Thyroid gland (tissue), 7 donors: ENCODE measurements around a stretch of chrX.

GRCh38 chrX:21993001-21993751 lies 38.9 kb upstream of the PHEX start:
- PRO-cap, 2 experiments: no peak in any of the 2 experiments
- RAMPAGE, long total RNA, 5 experiments: no peak in any of the 5 experiments

DNA sequence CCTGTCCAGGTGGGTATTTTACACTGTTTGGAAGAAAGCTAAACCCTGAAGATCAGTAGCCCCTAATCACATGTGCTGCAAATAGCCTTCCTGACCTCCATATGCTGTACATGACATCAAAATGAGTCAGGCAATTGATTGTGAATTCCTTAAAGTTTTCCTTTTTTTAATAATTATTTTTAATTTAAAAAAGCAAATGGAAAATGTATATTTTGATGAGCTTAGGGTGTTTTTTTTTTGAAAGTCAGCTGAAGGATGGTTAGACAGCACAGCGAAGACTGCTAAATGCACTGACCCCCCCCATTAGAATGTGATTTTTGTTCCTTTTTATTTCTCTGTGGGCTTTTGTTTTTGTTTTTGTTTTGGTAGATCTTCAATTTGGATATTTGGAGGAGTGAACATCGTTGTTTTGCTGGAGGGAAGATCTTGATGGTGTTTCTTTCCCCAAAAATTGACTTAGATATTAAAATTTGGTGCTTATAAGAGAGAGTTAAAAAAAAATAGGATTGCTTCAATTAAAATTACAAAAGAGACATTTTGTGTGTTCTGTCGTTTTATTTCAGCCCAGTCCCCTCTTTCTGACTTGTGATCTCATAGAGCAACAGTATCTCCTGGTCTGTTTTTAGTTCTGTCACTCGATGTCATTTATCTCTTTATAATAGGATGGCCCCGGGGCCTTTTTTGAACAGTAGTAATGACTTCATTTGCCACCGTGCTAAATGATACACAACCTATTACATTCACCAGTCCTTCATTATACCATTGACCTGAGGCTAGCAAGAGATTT lies 37.6 kb upstream of the PHEX start:
- PRO-cap, 2 experiments: no peak in any of the 2 experiments
- RAMPAGE, long total RNA, 5 experiments: no peak in any of the 5 experiments

DNA sequence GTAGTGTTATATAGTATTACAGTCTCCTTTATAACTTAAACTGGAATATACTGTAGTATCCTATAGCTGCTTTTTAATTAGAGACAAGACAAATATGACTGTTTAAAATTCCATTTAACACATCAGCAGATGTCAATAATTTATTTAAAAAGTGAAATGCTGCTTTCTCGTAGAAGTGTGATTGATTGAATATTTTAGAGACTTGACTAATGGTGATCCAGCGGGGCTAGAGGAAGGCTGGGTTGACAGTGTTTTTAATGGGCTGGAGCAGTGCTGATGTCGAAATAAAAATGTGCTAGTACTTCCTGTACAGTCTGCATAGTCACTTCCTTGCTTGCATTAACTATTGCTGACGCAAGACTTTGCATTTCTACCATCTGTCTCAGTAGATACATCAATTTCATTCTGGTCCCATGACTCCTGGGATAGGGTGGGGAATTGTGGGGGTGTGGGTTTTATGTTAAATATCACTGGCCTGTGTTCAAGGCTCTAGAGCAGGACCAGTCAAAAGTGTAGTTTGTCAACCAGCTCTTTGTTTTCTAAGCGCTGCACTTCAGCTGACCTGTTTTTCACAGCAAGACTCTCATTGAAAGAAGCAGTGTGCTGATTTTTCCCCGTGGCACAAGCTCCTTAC lies 35.3 kb upstream of the PHEX start:
- PRO-cap, 2 experiments: no peak in any of the 2 experiments
- RAMPAGE, long total RNA, 5 experiments: no peak in any of the 5 experiments

GRCh38 chrX:22147285-22147598 lies 115.1 kb downstream of the PHEX start:
- PRO-cap, 2 experiments: no peak in any of the 2 experiments
- RAMPAGE, long total RNA, 5 experiments: no peak in any of the 5 experiments

GRCh38 chrX:22415741-22416252 lies 143.1 kb downstream of the CBLL2 start:
- PRO-cap, 2 experiments: no peak in any of the 2 experiments
- RAMPAGE, long total RNA, 5 experiments: no peak in any of the 5 experiments

- PRO-cap, 2 experiments: no peak in any of the 2 experiments
- RAMPAGE, long total RNA, 5 experiments: no peak in any of the 5 experiments
Observed at GRCh38 chrX:23332047-23332936, 2.4 kb upstream of the PTCHD1 start.

- PRO-cap, 2 experiments: no peak in any of the 2 experiments
- RAMPAGE, long total RNA, 5 experiments: no peak in any of the 5 experiments
Observed at GRCh38 chrX:23787077-23787400, 4.1 kb downstream of the SAT1 start.

GRCh38 chrX:23807072-23807954 lies 24.3 kb downstream of the SAT1 start:
- PRO-cap, 2 experiments: peak in 1 of 2 experiments; most common plus-strand start chrX:23807489 (in 1); most common minus-strand start chrX:23807283 (in 1)
- RAMPAGE, long total RNA, 5 experiments: no peak in any of the 5 experiments

- PRO-cap, 2 experiments: peak in 1 of 2 experiments; most common plus-strand start chrX:23811326 (in 1); most common minus-strand start chrX:23811340 (in 1)
- RAMPAGE, long total RNA, 5 experiments: no peak in any of the 5 experiments
Observed at GRCh38 chrX:23811006-23811599, 28.1 kb downstream of the SAT1 start.

- PRO-cap, 2 experiments: no peak in any of the 2 experiments
- RAMPAGE, long total RNA, 5 experiments: no peak in any of the 5 experiments
Observed at GRCh38 chrX:24181970-24183107, 32.8 kb downstream of the ZFX start.

GRCh38 chrX:24662683-24663087 lies 15.5 kb upstream of the PCYT1B start:
- PRO-cap, 2 experiments: no peak in any of the 2 experiments
- RAMPAGE, long total RNA, 5 experiments: no peak in any of the 5 experiments

DNA sequence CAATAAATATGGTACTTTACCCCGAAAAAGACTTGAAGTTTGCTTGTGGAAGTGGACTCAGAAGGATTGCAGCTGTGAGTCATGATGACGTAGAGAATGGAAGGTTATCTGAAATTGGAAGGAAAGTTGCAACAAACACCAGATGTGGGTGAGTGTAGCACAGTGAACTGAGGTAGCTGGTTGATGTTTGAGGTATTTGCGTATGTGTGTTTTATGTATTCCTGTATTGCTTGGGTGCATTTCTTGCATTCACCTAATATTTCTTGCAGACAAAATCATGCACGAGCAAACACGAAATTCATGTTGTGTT lies 112.9 kb downstream of the ARX start:
- PRO-cap, 2 experiments: no peak in any of the 2 experiments
- RAMPAGE, long total RNA, 5 experiments: no peak in any of the 5 experiments

GRCh38 chrX:25001856-25002154 lies 14.0 kb downstream of the ARX start:
- PRO-cap, 2 experiments: no peak in any of the 2 experiments
- RAMPAGE, long total RNA, 5 experiments: no peak in any of the 5 experiments

GRCh38 chrX:25017565-25018144 lies 1.9 kb upstream of the ARX start:
- PRO-cap, 2 experiments: no peak in any of the 2 experiments
- RAMPAGE, long total RNA, 5 experiments: no peak in any of the 5 experiments

- PRO-cap, 2 experiments: no peak in any of the 2 experiments
- RAMPAGE, long total RNA, 5 experiments: no peak in any of the 5 experiments
Observed at GRCh38 chrX:26383219-26383519, 167.2 kb downstream of the MAGEB5 start.

DNA sequence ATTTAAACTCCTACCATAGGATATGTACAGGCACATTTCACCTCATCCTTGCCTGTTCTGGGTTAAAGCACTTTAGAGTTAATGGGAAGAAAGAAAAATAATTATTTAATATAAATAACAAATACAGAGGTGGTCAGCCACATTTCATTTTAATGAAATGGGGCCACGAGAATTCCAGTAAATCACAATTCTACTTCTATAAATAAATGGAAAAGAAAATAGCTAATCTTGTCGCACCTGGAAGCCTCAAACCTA lies 176.8 kb downstream of the IL1RAPL1 start:
- PRO-cap, 2 experiments: no peak in any of the 2 experiments
- RAMPAGE, long total RNA, 5 experiments: no peak in any of the 5 experiments

- PRO-cap, 2 experiments: peak in 2 of 2 experiments; most common minus-strand start chrX:30653166 (in 2)
- RAMPAGE, long total RNA, 5 experiments: no peak in any of the 5 experiments
Observed at GRCh38 chrX:30652350-30653249, 623 bp upstream of the GK start.

DNA sequence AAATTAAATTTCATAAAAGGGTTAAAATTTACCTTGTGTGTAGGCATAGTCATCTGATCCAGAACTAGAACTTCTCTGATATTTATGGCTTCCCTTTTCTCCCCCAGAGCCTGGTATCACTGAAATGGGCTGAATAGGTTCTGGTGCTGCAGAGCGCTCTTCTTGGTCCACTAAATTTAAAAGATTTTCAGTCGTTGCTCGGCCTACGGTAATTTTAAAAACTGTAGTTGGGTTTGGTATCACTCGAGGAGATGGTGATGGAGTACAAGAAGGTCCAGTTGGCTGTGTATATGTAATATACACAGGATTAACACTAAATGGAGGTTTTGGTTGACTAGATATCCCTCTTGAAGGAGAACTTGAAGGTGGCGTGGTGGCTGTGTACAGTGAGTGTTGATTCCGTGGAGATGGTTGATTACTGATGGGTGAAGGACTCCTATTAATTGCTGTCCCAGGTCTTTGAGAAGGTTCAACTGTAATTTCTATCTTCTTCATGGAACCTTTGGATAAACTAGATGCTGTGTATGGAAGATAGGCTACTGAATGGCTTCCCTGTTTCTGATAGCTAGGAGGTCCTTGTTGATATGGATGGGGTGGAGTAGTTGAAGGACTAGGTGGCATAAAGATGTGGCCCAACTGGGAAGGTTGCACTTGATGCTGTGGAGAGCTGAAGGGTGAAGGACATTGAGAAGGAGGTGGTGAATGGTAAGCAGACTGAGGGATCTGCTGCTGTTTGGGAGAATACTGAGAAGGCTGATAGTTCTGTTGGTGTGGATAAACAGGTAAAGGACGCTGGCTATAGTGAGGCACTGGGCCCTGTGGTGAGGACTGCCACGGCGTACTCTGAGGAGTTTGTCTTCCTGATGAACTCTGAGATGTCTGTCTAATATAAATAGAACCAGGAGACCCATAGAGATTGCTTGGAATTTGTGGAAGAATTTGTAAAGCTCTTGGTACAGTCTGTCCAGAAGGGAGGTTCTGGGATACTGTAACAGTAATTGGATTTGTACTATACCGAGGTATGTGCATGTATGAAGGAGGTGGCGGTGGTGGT lies 34.6 kb downstream of the TAB3 start:
- PRO-cap, 2 experiments: no peak in any of the 2 experiments
- RAMPAGE, long total RNA, 5 experiments: no peak in any of the 5 experiments

DNA sequence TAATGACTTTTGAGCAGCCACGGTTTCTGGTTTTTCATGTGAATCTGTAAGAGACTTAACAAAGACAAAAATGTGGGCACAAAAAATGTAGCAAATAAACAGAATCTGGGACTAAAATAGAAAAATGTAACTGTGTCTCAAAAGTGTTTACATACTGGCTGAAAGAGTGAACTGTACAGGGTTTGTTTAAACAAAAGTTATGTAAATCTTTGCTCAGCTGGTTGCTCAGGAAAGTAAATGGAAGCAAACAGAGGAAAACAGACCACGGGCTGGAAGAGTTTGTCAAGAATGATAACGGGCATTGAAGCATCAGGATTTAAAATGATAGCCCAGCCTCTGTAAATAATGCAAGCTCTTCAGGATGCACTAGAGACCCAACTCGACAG lies 921.8 kb upstream of the FTHL17 start:
- PRO-cap, 2 experiments: no peak in any of the 2 experiments
- RAMPAGE, long total RNA, 5 experiments: no peak in any of the 5 experiments

DNA sequence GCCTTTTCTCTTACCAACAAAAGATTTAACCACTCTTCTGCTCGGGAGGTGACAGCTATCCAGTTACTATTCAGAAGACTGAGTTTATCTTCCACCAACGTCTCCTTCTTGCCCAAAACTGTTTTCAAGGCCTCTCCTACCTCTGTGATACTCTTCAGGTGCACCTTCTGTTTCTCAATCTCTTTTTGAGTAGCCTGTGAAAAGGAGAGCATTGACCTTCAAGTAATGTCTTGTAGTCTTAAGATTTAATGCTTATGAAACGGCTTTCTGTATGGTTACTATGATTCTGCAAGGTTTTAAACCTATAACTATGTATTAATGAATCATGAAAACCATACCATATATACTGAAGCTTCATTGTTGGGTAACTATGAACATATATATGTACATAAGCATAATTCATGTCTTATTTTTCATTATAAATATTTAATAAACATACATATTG lies 846.3 kb downstream of the DMD start:
- PRO-cap, 2 experiments: no peak in any of the 2 experiments
- RAMPAGE, long total RNA, 5 experiments: no peak in any of the 5 experiments